Skeletal muscle tissue (tissue), 7 donors: ENCODE measurements around a stretch of chr20.

GRCh38 chr20:4090623-4091079, 58.0 kb upstream of the SMOX start:
- PRO-cap, 3 experiments: no peak in any of the 3 experiments
- RAMPAGE, long total RNA: no peak
- RRBS, 2 experiments: no CpG with 5 or more reads among the region's 4 CpGs

DNA sequence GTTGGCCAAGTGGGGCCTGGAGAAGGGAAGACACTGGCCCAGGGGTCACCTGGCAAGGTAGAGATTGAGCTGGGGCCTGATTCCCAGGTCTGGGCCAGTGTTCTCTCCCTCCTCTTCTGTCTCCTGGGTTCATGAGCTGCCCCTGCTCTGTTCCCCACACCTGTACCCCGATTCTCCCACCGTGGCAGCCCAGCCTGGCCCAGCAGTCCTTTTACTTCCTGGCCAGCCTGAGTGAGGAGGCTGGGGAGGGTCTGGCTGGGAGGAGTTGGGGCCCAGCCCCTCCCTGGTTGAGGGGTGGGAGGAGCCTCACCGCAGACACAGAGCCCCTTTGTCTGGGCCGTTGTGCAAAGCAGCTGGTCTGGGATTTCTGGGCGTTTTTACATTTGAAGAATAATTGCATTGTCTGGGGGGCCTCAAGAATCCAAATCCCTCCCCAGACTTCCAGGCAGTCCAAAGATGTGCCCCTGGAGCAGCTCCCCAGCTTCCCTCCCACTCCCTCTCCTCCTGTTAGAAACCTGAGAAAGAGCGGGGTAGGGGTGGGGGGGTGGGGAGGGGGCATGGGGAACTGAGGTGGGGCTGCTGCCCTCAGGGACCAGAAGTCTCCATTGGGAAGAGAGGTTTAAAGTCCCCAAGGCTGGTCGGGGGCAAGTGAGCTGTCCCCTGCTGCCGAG, 19.1 kb downstream of the SMOX start:
- PRO-cap, 3 experiments: no peak in any of the 3 experiments
- RAMPAGE, long total RNA: no peak
- RRBS, 2 experiments: no CpG with 5 or more reads among the region's 8 CpGs

GRCh38 chr20:4200832-4201179, 48.3 kb downstream of the ADRA1D start:
- PRO-cap, 3 experiments: no peak in any of the 3 experiments
- RAMPAGE, long total RNA: no peak
- RRBS, 2 experiments: no CpG with 5 or more reads among the region's 5 CpGs

GRCh38 chr20:4532756-4533111, 153.5 kb upstream of the PRNP start:
- PRO-cap, 3 experiments: no peak in any of the 3 experiments
- RAMPAGE, long total RNA: no peak
- RRBS, 2 experiments: no CpG with 5 or more reads among the region's 1 CpG

DNA sequence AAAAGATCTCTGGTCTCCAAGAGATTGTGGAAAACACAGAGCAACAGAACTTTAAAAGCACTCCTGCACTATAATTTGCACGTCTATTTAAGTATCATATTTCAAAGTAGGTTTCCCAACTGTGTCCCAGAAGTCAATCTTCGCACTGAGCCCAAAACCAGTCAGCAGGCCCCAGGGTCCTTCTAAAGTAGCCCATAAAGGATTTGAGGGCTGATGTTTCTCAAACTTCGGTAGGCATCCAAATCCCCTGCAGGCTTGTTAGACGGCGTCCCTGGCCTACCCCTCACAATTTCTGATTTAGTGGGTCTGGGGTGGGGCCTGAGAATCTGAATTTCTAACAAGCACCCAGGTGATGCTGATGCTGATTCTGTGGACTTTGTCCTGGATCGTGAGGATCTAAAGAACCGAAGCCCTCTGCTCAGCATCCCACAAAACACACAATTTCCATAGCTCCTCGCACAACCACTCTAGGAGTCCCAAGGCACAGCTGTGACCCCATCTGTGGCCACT, 34.3 kb downstream of the RASSF2 start:
- PRO-cap, 3 experiments: no peak in any of the 3 experiments
- RAMPAGE, long total RNA: no peak
- RRBS, 2 experiments: no CpG with 5 or more reads among the region's 8 CpGs

- PRO-cap, 3 experiments: no peak in any of the 3 experiments
- RAMPAGE, long total RNA: no peak
- RRBS, 2 experiments: no CpG with 5 or more reads among the region's 6 CpGs
Observed at GRCh38 chr20:4951057-4951799, 50.1 kb downstream of the SLC23A2 start.

- PRO-cap, 3 experiments: no peak in any of the 3 experiments
- RAMPAGE, long total RNA: no peak
- RRBS, 2 experiments: no CpG with 5 or more reads among the region's 9 CpGs
Observed at GRCh38 chr20:4987294-4987578, 14.1 kb downstream of the SLC23A2 start.

GRCh38 chr20:5128845-5129152, 2.0 kb downstream of the CDS2 start:
- PRO-cap, 3 experiments: no peak in any of the 3 experiments
- RAMPAGE, long total RNA: no peak
- RRBS, 2 experiments: no CpG with 5 or more reads among the region's 5 CpGs

DNA sequence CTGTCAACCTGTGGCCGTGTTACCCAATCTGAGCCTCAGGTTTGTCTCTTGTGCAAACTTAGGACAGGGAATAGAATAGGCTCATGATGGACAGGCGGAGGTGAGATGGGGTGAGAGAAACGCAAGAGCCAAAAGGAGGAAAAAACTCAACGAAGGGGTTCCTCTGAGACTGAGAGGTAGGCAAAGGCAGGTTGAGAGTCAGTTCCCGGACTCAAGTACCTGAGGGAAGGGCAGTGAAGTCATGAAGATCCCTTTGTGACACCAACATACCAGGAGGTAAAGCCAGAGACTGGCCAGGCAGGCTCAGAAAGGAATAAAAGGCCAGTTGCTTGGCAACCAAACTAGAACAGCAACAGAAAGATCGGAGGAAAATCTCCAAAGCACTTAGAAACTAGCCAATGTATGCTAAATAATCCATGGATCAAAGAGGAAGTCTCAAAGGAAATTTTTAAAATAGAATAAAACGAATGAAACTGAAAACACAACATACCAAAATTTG, 84.3 kb downstream of the GPCPD1 start:
- PRO-cap, 3 experiments: no peak in any of the 3 experiments
- RAMPAGE, long total RNA: no peak
- RRBS, 2 experiments: no CpG with 5 or more reads among the region's 7 CpGs

DNA sequence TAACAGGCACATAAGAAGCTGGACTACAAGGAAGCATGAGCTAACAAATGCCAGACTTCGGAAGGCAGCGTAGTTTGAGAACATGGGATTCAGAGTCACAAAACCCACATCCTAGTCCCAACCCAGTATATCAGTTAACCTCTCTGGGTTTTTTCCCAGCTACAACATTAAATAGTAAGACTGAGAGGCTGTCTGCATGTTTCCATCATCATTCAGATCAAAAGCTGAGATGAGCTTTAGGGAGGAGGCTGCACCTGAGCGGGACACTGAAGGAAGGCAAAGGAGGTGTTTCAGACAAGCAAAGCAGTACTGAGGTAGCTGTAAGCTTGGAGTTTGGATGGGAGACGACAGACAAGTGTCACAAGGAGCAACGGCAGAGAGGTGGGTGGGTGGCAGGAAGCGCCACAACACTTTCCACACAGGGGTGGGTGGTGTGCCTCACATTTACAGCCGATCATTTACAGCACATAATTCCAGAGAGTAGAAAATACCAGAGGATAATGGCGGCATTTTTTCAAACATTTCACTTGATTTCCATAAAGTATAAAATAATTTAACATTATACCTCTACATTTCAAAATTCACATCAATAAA, 66.2 kb downstream of the GPCPD1 start:
- PRO-cap, 3 experiments: no peak in any of the 3 experiments
- RAMPAGE, long total RNA: no peak
- RRBS, 2 experiments: no CpG with 5 or more reads among the region's 8 CpGs

GRCh38 chr20:5547420-5548254, 63.2 kb downstream of the GPCPD1 start:
- PRO-cap, 3 experiments: no peak in any of the 3 experiments
- RAMPAGE, long total RNA: no peak
- RRBS, 2 experiments: no CpG with 5 or more reads among the region's 8 CpGs

GRCh38 chr20:5574605-5575061, 36.2 kb downstream of the GPCPD1 start:
- PRO-cap, 3 experiments: no peak in any of the 3 experiments
- RAMPAGE, long total RNA: no peak
- RRBS, 2 experiments: no CpG with 5 or more reads among the region's 5 CpGs

DNA sequence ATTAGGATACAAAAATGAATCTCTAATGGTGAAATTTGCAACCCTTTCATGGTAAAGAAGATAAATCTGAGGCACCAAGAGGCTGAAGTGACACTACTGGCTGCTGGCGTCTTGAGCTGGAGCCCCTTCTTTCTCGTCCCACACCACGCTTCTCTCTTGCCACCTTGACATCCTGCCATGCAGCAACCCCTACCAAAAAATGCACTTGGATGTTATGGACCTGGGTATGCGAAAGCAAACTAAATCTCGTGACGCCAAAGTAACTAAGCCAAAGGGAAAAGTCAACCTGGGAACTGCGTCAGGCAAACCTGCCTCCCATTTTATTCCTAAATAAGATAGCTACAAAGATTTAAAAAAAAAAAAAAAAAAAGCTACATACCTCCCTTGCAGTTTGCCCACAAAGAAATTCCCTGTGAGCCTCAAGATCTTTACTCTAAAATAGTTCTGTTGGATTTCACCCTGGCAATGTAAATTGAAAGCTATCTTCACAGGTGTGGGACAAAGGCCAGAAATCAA, 40.7 kb upstream of the GPCPD1 start:
- PRO-cap, 3 experiments: no peak in any of the 3 experiments
- RAMPAGE, long total RNA: no peak
- RRBS, 2 experiments: no CpG with 5 or more reads among the region's 7 CpGs

GRCh38 chr20:5765906-5766814, 16.0 kb downstream of the SHLD1 start:
- PRO-cap, 3 experiments: peak in 1 of 3 experiments; most common plus-strand start chr20:5766400 (in 1); most common minus-strand start chr20:5766147 (in 1)
- RAMPAGE, long total RNA: no peak
- RRBS, 2 experiments: no CpG with 5 or more reads among the region's 9 CpGs

DNA sequence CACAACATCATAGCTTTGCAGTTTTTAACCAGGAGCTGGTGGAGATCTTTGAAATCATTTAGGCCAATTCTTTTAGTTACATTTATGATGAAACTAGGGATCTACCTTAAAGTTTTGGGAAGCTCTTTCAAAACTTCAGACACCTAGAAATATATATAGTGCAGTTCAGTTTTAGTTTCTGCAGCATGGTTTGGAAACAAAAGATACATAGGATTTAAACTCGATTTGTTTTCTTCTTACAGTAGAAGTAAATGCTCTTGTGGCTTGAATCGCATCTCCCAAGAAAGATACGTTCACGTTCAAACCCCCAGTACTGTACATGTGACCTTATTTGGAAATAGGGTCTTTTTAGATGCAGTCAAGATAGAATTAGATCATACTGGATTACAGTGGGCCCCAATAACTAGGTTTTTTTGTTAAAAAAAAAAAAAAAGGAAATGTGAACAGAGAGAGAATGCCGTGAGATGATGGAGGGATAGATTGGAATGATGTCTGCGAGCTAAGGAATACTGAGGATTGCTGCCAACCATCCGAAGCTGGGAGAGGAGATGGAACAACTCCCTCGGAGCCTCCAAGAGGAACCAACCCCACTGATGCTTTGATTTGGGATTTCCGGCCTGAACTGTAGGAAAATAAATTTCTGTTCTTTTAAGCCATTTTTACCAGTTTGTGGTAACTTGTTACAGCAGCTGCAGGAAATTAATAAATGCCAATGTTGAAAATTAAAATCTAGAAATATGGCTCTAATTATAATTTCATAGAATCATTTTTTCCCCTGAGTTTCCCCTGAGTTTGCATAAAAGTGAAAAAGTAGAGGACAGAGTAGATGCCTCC, 14.3 kb downstream of the LRRN4 start:
- PRO-cap, 3 experiments: no peak in any of the 3 experiments
- RAMPAGE, long total RNA: no peak
- RRBS, 2 experiments: no CpG with 5 or more reads among the region's 9 CpGs

GRCh38 chr20:6766508-6766941, 961 bp upstream of the BMP2 start:
- PRO-cap, 3 experiments: no peak in any of the 3 experiments
- RAMPAGE, long total RNA: no peak
- RRBS, 2 experiments: no CpG with 5 or more reads among the region's 10 CpGs

DNA sequence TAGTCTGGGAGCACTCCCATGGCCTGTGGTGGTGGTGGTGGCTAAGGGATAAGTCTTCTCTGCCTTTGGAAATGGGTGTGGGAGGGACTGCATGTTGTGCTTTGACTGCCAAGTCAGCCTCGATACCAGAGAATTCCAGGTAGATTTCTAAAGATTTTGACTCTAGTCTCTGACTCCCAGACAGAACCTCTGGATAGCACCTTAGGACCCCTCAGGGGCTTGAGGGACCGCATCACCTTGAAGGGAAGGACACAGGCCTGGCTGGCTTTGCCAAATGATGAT, 329.4 kb downstream of the BMP2 start:
- PRO-cap, 3 experiments: no peak in any of the 3 experiments
- RAMPAGE, long total RNA: no peak
- RRBS, 2 experiments: no CpG with 5 or more reads among the region's 2 CpGs

DNA sequence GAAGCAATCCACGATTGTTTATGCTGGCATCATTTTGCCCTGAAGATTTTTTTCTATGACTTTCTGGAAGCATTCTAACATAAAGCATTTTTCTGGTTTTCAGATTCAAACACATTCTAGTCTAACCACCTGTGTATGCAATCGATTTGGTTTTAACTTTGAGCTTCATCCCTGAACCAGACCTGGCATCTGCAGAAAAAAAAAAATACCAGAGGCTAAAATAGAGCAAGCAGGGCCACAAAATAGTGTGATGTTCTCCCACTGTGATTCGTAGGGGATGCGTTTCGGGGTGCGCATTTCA, 275.4 kb downstream of the HAO1 start:
- PRO-cap, 3 experiments: no peak in any of the 3 experiments
- RAMPAGE, long total RNA: no peak
- RRBS, 2 experiments: no CpG with 5 or more reads among the region's 6 CpGs

- PRO-cap, 3 experiments: no peak in any of the 3 experiments
- RAMPAGE, long total RNA: no peak
- RRBS, 2 experiments: no CpG with 5 or more reads among the region's 3 CpGs
Observed at GRCh38 chr20:7967493-7967930, 27.3 kb upstream of the HAO1 start.

GRCh38 chr20:8667737-8668158, 401.1 kb upstream of the PLCB4 start:
- PRO-cap, 3 experiments: no peak in any of the 3 experiments
- RAMPAGE, long total RNA: no peak
- RRBS, 2 experiments: no CpG with 5 or more reads among the region's 4 CpGs